SEM (cell line): ENCODE results near the gene DNAJC9.

DNA sequence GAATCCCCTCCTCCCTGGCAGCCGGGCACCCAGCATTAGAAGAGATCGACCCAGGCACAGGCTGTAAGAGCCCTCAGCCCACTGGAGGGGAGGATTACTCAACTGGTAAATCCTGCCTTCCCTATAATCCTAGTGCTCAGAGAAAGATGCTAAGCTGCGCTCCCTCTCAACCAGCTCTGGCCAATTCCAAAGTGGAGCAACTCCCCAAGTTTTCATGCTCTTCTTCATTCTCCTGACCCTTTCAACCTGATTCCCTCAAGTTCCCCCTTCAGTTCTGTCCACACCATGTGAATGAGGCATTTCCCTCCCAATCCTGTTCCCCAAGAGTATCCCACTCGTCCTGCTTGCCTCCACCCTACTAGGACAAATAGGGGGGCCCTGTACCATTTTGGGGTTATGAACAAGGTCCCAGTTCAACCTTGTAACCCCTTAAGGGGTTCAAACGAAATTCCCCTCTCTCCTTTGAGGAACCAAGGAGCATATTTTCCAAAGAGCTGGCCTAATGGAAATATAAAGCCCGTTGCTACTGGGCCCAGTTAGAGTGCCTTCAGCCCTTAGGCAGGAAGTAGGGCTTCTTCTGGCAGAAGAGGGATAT lies 3.0 kb downstream of the SPOCK2 start:
- PRO-cap, result no peak

DNA sequence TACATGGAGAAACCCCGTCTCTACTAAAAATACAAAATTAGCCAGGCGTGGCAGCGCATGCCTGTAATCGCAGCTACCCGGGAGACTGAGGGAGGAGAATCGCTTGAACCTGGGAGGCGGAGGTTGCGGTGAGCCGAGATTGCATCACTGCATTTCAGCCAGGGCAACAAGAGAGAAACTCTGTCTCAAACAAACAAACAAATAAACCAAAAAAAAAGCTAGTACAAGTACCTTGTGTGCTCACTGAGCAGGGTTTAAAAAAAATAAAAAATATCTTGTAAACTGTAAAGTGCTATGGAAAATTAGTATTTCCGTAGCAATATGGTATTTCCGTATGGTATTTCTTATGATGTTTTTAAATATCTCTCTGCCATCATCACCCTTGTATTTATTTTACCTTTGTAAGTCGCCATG lies 11.3 kb upstream of the SPOCK2 start:
- PRO-cap, result no peak

GRCh38 chr10:72235765-72236494 lies 19.9 kb upstream of the ASCC1 start:
- PRO-cap, result no peak

GRCh38 chr10:72260356-72261443 lies 13.0 kb upstream of the DDIT4 start:
- PRO-cap, result bidirectional peak, plus-strand start at chr10:72261013, minus-strand start at chr10:72260804; bidirectional peak, plus-strand start at chr10:72261309, minus-strand start at chr10:72261276

GRCh38 chr10:72274126-72274477 lies 378 bp downstream of the DDIT4 start:
- PRO-cap, result no peak

DNA sequence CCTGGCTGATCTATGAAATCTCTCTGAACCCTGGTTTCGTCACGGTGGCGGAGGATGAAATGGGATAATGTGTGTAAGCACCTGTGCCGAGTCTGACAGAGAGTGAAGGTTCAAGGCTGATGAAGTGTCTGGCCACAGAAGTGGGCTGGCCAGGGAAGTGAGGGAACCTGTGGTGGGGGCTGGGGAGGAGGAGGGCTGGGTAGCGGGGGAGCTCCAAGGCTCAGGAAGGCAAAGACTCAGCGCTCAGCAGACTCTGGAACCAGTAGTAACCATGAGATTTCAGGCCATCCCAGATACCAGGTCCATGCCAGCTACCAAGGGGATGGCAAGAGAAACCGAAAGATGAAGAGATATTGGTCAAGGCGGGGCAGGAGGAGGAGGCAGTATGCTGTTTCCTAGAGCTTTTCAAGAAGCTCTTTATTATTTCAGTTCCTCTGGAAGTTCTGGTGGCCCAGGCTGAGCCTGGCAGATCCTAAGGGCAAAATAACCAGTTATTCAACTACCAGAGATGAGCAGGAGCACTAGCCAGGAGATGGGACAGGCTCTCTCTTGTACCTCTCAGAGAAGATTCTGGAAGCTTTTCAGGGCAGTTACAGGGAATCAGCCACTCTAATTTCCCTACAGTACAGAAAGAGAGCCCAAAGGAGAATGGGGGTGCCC lies 5.4 kb downstream of the DNAJB12 start:
- PRO-cap, result no peak

- PRO-cap, result no peak
These were observed 45.6 kb upstream of the OIT3 start for GRCh38 chr10:72847841-72848428.

DNA sequence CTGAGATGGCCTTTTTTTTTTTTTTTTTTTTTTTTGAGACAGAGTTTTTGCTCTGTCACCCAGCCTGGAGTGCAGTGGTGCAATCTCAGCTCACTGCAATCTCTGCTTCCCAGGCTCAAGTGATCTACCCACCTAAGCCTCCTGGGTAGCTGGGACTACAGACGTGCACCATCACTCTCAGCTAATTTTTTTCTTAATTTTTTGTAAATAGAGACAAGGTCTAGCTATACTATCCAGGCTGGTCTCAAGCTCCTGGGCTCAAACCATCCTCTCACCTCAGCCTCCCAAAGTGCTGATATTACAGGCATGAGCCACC lies 56.9 kb downstream of the P4HA1 start:
- PRO-cap, result no peak

GRCh38 chr10:73119318-73120382 lies 9.4 kb downstream of the NUDT13 start:
- PRO-cap, result no peak

DNA sequence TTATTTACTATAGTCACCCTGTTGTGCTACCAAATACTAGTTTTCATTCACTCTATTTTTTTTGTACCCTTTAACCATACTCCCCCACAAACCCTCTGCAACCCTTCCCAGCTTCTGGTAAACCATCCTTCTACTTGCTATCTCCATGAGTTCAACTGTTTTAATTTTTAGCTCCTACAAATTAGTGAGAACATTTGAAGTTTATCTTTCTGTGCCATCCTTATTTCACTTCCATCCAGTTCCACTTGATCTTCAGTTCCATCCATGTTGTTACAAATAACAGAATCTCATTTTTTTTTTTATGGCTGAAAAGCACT lies 2.0 kb downstream of the ECD start:
- PRO-cap, result no peak

DNA sequence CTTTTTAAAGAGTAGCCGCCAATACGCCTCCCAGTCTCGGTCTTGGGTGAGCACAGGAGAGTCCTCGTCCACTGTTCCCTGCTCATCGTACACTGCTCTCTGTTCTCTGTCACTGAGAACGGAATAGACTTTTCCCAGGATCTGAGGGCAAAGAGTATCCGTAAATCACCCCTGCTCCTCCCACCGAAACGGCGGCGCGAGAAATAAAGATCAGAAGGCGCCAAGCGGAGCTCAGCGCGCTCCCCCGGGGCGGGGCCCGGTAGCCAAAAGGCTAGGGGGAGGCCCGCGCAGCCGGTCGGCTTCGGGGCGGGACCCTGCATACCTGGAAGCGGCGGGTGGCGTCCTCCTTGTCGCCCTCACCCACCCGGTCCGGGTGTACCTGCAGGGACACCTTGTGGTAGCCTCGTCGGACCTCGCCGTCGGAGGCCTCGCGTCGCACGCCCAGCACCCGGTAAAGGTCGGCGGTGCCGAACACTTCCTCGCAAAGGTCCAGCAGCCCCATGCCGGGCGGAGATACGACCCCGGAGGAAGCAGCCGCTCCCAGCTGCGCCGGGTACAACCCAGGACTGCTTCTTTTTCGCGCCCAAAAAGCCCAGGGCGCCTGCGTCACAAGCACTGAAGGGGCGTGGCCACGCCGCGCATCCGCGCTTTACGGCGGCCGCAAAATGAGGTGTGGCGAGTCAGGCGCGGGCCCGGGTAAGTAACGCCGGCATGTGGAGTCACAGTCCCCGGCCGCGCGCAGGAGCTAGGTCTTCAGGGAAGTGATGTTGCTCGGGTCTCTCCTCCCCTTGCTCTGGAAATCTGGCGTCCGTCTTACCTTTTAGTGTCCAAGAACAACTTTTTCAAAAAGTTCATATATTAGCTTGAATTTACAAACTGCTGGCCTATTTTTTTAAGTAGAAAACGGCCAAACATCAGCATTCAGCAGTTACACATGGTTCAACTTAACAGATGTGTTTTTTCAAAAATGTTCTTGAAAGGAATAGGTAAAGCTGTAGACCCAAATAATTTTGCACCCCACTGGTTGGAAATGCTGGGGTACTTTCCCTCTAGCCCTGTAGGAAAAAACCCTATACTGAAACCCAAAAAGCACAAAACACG lies at the start of gene DNAJC9:
Gene DNAJC9, minus strand, starts transcription at position 568 of the 1,101 bp plus-strand sequence.
- PRO-cap, result unidirectional peak, plus-strand start at position 33 of the sequence; bidirectional peak, plus-strand start at position 301 of the sequence, minus-strand start at position 125 of the sequence; bidirectional peak, plus-strand start at position 724 of the sequence, minus-strand start at position 568 of the sequence

- PRO-cap, result no peak
These were observed 944 bp downstream of the MRPS16 start for GRCh38 chr10:73251269-73252130.

GRCh38 chr10:73437825-73438341 lies 4.5 kb upstream of the MSS51 start:
- PRO-cap, result no peak

DNA sequence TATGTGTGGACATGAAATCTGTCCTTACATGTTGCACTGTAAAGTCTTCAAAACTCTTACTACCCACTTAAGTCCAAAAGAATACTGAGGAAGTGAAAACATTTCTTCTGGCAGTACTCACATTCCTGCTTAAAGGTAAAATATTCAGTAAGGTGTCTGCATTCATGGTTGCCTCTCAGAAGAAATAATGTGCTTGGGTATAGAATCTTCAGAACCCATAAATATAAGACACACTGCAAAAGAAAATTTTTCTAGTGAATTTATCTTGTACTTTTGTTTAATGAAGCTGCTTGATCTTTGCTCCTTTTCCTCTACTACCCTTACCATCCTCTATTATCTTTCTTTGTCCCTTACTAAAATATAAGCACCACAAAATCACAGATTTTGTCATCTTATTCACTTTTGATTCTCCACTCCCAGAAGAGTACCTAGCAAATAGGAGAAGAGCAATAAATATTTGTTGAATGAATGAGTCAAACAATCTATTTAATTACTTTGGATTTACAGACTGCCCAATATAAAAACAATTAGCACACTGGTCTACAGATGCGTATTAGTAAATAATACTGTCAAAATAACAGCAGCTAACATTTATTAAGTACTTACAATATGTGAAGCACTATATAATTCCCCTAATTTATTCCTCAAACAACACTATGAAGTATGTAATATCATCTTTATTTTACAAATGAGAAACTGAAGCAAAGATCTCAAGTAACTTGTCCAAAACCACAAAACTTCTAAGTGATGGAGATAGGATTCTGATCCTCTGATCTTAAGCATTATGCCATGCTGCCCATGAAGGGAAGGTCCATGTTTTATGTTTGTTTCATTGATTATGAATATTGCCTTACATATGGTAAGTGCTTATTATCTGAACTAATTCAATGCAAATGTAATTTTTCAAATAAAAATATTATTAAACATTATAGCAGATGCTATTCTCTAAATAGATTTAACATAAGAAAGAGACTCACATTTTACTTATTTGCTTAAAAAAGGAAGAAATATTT lies 20.7 kb downstream of the PPP3CB start:
- PRO-cap, result no peak

GRCh38 chr10:73498829-73499230 lies 3.0 kb upstream of the PPP3CB start:
- PRO-cap, result no peak

DNA sequence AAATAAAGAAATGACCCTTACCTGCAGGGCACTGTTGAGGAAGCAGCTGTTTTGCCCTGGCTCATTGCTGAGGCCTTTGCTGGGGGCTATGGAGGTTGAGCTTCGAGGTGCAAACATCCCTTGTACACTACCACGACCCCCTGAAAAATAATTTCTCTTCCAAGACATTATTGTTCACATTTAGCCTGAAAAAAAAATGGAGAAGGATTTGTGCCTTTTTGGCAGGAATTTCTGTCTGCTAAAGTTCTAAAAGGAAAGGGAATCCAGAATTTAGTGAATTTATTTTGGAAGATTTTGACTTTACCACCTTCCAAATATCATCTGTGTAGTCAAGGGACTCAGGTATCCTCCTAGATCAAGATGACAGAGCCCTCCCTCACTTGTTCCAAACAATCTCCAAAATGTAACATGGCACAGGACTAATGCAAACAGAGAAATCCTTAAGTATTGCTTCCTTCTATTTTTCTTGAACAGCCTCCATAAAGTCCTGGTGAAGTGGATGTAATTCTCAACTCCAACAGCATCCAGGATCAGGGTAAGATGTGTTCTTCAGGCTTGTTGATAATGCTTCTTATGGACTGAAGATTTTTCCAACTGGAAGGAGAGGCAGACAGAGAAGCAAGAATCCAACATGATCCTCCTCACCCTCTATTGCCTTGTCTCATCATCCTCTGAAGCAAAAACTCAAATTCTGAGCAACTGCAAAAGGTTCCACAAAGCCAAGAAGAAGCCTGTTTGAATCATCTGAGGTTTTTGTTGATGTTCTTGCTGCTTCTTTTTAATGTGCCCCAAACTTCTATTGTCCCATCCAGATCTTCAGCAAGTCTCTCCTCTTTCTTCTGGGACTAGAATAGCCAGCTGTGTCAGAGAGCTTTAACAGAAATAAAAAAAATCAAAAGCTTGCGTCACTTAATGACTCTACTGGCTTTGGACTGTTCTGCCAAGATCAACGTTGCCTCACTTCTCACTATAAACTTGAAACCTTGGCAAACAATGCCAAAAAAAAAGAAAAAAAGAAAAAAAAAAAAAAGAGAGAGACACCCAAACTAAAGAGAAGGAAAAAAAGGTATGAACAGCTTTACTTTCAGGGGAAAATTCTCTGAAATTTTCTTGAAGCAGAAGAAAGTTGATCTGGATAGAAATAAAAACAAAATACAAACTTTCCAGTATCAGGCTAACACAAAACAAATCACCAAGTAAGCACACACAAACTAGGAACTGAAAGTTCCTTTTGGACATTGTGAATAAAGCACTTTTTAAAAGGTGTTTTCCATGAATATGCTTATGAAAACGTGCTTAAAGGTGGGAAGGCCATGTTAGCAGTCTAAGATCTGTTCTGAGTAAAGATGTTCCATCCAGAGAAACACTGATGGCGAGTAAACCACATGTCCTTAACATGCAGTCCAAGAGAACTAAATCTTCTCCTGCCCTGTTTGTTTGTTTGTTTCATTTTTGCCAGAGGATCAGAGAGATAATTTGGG lies 15.1 kb downstream of the USP54 start:
- PRO-cap, result no peak

DNA sequence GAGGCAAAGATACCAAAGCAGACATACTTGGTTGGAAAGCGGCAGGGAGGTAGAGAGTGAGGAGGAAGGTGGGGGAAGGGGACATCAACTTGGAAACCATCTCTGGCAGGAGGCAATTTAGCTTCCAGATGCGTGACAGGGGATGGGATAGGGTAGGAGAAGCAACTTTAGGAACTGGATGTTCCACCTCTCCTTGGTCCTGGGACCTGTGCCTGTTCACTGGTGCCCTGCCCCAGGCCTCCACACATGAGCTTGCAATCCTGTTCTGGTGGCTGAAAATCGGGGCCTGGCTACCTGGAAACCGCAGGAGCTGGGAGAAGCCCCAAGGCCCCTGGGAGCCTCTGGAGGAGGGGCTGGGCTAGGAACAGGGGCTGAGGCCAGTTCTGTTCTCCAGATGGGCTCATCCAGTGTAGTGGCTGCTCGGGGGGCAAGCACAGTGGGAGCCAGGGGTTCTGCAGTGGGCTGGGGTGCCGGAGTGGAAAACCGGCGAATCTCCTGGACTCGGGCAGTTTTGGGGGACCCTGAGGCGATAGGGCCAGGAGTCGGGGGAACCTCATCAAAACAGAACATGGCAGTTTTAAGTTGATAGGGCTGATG lies 5.3 kb upstream of the MYOZ1 start:
- PRO-cap, result no peak

DNA sequence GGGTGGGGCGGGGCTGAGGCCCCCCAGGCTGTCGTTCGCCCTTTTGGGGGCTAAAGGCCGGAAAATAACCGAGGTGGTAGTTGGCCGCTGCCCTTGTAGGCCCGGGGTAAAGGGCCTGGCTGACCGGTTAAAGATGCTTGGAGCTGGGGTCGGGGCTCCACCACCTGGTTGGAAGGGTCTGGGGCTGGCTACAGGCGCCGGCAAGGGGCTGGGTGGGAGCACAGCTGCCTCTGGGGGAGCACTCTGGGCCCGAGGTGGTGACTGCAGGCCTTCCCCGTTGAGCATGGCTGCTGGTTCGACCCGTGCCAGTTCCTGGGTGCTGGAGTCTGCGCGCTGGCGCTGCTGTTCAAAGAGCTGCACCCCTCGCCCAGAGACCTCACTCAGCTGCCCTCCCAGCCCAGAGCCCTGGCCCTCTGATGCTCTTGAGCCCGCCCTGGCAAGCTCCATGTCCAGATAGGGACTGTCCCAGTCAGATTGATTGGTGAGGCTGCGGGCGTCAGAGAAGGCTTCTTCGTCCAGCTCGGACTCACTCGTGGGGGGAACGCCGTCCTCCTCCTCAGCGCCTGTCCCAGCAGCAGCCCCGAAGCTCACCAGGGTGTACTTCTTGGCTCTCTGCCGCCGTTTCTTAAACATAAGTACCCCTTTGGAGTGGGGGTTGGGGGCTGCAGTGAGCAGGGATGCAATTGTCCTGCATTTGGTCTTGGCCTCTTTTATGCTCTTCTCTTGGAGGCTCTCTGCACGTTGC lies 7.0 kb upstream of the MYOZ1 start:
- PRO-cap, result no peak

GRCh38 chr10:73649833-73650242 lies 6.0 kb downstream of the SYNPO2L start:
- PRO-cap, result no peak

- PRO-cap, result unidirectional peak, plus-strand start at chr10:73650775
These were observed 5.0 kb downstream of the SYNPO2L start for GRCh38 chr10:73650744-73651390.